Spinal cord (tissue), 3 donors: ENCODE measurements around the genes C5orf52 and FAM200C.

GRCh38 chr5:157446905-157447461 lies 13.0 kb upstream of the NIPAL4 start:
- PRO-cap = no peak
- RAMPAGE, long total RNA = no peak

DNA sequence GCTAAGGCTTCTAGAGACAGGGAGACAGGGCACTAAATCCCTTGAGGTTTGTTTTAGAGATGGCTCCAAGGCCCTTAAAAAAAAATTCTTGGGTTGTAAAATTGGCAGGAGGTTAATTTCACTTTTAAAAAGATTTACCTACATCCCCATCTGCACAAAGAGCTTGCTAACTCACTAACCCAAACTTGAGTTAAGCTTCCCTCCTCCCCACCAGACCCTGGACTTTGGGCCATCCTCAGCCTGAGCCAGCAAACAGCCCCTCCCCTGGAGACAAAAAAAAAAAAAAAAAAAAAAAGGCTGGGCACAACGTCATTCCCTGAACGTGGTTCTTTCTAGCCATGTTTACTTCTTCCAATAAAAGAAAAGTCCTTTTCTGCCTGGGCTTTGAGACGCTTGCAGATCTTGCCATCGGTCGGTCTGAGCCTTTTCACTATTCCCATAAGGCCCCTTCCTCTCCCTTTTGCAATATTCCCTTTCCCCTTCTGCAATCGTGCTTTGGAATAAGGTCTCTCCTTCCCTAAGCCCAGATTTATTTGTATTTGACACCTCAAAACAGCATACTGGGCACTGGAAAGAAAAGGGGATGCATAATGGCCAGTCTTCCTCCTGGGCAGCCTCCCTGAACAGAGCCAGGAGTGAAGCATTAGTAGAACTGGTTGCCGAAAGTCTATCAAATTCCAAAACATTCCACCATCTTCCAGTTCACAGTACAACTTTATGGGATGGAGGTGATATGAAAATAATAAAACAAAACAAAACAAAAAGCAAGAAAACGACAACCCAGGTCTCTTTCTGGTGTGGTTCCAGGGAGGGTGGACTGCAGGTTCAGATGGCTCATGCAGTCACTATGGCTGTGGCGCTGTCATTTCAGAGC lies 18.2 kb downstream of the NIPAL4 start:
- PRO-cap = no peak
- RAMPAGE, long total RNA = no peak

DNA sequence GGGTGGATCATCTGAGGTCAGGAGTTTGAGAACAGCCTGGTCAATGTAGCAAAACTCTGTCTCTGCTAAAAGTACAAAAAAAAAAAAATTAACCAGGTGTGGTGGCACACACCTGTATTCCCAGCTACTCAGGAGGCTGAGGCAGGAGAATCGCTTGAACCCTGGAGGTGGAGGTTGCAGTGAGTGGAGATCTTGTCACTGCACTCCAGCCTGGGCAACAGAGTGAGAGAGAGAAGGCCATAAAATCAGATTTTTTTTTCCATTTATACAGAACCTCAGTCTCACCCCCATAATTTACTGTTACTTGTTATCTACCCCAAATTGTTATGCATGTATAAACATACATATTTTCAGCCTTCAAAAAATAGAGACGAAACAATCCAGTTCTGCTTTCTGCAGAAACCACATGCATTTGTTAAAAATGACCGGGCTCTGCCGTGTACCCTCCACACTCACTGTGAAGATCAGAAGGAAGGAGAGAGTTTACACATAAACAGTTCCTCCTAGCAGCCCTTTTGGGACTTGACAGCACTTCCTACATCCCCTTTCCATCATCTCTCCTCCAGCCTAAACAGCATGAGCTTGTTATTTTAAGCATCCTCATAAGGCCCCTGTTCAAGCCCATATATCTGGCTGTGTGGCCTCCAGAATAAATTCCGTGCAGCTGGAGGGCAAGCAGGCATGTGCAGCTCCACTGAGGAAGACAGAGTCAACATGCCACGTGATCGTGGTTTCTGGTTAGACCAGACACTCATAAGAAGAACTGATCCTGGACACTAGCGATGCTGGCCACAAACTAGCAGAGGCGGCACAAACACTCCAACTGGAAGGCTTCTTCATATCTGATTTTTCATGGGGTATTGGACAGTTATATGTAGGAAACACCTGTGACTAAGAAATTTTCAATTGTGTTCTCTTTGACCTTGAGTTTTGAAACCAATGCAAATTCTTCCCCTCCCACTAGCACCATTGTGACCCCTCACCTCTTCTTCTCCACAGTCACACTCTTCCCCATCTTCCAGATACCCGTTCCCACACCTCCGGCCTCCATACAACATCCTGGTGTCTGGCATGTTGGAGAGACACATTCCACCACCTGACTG lies 42.2 kb downstream of the NIPAL4 start:
- PRO-cap = no peak
- RAMPAGE, long total RNA = no peak

- PRO-cap = no peak
- RAMPAGE, long total RNA = no peak
Observed at GRCh38 chr5:157521209-157521862, 54.2 kb downstream of the ADAM19 start.

DNA sequence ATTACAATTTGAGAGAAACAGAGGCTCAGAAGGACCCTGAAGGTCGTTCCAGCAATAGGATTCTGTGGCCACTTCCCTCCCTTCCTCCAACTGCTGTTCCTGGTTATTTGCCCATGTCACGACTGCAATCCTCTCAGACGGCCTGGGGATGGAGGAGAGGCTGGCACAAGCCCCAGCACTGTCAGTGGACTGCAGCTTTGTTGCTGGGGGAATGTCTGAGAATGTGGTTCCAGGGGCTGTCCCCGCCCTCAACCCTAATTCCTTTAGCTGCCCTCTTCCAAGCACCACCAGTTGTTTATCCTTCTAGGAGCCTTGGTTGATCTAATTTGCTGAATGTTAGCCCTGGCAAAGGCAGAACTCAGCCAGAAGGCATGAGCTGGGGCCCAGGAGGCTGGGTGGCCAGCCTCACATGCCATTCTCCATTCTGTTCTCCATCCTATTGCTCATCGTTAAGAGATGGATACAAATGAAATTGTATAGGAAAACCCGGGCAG lies 51.6 kb downstream of the ADAM19 start:
- PRO-cap = no peak
- RAMPAGE, long total RNA = no peak

DNA sequence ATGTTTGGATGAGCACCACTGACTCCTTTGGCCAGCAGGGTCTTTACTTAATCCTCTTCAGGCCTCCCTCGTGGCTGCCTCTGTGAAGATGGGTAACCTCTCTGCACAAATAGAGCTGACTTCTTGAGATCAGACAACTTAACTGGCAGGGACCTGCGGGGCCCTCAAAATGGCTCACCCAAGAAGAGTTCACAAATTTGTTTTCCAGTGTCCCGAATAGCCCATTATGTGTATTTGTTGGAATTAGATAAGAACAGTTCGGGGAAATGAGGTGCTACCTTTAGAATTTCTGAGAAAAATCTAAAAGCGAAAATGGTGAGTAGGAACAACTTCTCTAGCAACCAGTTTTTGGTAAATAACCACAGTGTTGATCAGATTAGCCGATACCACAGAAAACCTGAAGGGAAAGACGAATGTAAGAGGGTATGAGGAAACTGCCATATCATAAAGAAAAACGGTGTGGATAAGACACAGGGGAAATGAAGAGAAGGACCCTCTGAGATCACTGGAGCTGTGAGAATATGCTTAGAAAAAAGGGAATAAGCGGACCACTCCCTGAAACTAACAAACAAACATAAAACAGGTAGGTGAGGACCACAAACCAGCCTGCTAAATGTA lies 31.0 kb downstream of the ADAM19 start:
- PRO-cap = no peak
- RAMPAGE, long total RNA = no peak

- PRO-cap = no peak
- RAMPAGE, long total RNA = no peak
Observed at GRCh38 chr5:157563203-157563726, 12.3 kb downstream of the ADAM19 start.

GRCh38 chr5:157670867-157671929 lies at the start of gene C5orf52:
C5orf52 (plus strand) TSS chr5:157671533.
- PRO-cap = no peak
- RAMPAGE, long total RNA = no peak

DNA sequence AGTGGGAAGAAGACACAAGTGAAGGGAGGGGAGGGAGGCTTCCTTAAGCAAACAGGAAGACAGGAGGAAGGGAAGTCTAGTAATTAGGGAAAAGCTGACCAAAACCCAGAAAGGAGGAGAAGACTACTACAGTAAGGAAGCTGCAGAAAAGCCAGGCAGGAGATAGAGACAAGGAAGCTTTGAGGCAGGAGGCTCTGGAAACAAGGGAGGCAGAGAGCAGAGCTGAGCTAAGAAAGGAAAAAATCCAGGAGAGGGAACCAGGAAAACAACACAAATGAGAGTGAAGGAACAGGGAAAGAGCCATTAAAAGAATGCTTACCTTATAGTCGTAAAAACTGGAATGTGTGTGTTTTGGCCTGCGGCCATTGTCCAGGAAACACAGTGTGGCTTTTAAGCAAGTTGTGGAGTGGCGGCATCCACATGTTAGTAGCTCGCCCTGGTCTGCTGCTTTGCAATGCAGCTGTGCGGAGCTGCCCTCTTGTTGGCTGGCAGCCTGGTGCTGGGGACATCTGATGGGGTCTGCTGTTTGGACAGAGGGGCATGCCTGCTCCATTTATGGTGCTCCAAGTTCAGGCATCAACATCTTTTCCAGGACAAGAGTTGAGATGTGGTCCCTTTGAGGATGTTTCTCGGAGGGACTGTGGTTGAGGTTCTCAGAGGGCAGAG lies 317.2 kb upstream of the CLINT1 start:
- PRO-cap = no peak
- RAMPAGE, long total RNA = no peak

DNA sequence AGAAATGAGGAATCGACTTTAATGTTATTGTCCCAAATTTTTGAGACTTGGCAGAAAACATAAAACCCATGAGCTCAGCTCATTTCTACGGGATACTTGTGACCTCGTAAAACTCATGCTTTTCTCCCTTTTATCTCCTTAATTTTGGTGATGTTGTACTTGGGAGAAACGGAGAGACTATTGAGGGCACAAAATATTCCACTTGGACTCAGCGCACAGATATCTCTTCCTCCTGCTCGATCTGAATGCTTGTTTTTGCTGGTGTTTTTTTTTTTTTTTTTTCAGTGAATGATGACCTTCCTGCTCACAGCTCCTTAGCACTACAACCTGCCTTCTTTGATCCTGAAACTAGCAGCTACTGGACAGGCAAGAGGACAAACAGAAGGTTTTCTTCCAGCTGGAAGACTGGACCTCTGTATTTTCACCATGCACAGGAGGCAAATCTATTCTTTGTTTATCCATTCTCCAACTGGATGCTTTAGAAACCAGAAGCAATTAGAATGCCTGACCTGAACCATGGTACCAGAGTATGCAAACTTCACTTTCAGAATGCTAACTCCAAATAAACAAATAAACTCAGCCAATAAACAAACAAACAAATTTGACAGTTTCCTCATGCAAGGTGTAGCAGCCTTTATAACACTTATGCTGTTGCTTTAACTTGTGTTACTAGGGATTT lies 296.5 kb downstream of the EBF1 start:
- PRO-cap = no peak
- RAMPAGE, long total RNA = no peak

DNA sequence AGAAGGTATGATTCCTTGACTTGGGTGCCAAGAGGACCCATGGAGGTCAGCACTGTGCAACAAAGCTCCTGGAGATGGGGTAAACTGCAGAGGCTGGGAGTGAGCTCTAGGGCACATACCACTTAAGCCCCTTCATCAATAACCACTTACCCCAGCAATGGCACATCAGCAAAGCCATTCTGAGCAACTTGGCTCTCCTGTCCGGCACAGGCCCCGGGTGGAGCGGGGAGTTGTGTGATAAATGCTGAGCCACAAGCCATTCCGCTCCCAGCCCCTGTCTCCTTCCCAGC lies 113.9 kb downstream of the EBF1 start:
- PRO-cap = no peak
- RAMPAGE, long total RNA = no peak

DNA sequence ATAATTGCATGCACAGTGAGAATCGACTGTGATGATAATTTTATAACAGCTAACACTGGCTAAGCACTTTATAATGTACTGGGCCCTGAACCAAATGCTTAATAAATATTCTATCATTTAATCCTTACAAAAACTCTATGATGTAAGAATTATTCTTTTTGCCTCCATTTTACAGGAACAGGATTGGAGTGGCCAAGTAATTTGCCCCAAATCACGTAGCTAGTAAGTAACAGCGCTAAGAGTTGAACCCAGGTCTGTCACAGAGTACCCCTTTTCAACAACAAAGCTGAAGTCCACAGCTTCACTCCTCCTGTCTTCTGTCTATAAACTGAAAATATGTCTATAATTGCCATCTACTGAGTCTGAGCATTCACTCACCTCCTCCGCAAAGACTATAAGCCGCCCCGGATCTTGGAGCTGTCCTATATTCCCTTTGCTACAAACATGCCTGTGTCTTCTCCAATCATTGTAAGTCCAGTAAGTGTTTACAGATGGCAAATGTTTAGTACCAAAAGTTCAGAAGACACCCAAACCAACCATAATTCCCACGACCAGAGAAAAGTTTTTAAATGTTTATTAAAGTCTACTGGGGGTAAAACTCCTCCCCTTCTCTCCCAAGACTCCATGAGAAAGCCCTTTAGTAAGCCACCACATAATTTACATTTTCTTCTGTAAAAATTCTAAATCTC lies 81.0 kb downstream of the EBF1 start:
- PRO-cap = no peak
- RAMPAGE, long total RNA = no peak

- PRO-cap = no peak
- RAMPAGE, long total RNA = no peak
Observed at GRCh38 chr5:159019477-159020514, 79.9 kb downstream of the EBF1 start.

GRCh38 chr5:159065030-159065912 lies 34.4 kb downstream of the EBF1 start:
- PRO-cap = no peak
- RAMPAGE, long total RNA = no peak

GRCh38 chr5:159096201-159097250 lies 3.2 kb downstream of the EBF1 start:
- PRO-cap = no peak
- RAMPAGE, long total RNA = no peak

DNA sequence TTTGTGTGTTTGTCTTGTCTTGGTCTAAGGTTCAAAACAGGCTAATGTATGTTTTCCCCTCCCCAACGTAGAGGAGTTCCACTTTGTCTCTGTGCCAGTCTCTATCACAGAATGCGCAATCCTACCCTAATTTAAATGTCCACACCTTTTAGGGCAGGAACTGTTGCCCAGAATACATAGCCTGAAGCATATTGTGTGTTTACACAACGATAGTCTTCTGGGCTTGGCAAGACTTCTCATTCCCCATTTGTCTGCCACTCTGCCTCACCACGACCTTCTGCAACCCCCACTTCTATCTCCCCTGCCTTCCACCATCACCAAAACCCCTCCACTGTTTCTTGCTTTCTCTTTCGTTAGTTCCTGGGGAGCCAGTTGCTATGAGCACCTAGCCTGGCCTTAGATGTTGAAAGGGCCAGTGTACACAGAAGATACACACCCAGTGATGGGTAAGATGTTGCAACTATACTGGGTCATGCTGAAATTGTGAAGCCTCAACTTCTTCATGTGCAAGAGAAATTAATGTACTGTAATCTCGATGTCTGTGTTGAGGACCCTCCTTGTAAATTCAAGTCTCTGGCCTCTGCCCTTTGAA lies 886 bp upstream of the RNF145 start:
- PRO-cap = no peak
- RAMPAGE, long total RNA = no peak

- PRO-cap = no peak
- RAMPAGE, long total RNA = no peak
Observed at GRCh38 chr5:159826330-159826938, 89.8 kb upstream of the ADRA1B start.

DNA sequence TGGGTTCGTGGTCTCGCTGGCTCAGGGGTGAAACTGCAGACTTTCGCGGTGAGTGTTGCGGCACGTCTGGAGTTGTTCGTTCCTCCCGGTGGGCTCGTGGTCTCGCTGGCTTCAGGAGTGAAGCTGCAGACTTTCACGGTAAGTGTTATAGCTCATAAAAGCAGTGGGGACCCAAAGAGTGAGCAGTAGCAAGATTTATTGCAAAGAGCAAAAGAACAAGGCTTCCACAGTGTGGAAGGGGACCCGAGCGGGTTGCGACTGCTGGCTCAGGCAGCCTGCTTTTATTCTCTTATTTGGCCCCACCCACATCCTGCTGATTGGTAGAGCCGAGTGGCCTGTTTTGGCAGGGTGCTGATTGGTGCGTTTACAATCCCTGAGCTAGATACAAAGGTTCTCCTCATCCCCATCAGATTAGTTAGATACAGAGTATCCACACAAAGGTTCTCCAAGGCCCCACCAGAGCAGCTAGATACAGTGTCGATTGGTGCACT lies 36.1 kb upstream of the FABP6 start:
- PRO-cap = no peak
- RAMPAGE, long total RNA = no peak

- PRO-cap = no peak
- RAMPAGE, long total RNA = no peak
Observed at GRCh38 chr5:160287288-160288147, 24.8 kb downstream of the CCNJL start.

DNA sequence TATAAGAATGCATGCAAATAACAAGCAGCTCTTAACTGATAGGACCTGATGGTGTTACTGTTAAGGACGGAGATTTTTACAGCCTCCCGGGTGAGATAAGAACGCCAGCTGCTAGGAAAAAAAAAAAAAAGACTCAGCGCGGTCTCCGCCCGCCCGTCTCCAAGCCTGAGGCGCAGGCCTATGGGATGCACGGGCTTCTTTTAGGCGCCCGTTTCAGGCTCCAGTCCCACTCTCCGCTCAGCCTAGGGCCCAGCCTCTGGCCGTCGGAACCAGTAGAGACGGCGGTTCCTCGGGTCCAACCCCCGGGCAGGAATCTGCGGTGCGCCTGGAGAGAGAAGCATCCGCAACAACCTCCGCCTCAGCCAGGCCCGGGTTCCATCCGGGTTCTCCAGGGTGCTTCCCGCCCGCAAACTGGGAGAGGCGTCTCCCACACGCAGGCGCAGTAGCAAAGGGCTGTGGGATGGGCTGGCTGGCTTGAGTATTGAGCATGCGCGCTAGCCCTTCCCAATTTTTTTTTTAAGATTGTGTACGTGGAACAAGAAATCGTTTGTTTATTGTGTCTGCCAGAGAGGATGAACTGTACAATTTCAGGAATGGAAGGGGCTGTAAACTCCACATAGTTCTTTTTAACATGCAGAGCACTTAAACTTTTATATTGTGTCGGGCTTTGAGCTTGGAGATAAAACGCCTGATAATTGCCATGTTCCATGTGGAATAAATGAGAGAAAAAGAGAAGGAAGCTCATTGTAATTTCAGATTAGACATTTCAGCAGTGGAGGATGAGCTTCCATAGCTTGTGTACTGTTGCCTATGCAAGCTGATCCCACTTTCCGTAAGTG lies at the start of gene FAM200C:
Gene FAM200C, minus strand, starts transcription at position 390 of the 839 bp plus-strand sequence.
- PRO-cap = no peak
- RAMPAGE, long total RNA = no peak